Placental epithelial cell (primary cell): ENCODE data around the gene IFFO2.

GRCh38 chr1:18914847-18915331 lies 12.5 kb upstream of the ALDH4A1 start:
- CAGE, long polyA plus RNA, result no peak

DNA sequence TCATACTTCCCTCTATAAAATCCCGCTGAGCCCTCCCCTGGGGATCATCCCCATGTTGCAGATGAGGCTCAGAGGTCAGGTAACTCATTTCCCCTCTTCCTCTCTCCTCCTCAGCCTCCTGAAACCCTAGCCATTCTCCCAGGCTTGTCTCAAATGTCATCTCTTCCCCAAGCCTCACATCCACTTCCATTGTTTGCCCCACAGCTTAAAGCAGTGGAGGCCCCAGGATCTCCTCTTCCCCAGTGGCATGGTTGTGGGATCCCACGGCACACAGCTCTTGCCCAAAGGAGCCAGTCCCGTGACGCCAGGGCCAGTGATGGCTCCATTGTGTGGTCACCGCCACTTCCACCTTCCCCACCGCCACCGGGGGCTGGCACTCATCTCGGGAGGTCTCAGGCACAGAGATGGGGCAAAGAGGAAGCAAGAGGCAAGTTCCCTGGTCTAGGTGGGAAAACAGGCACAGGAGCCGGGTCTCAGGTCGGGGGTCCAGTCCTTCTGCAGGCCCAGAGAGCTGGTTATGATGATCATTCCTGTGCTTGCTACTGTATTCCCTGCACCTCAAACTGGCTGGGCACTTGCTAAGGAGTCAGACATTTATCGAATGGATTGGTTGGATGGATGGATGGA lies 22.9 kb upstream of the ALDH4A1 start:
- CAGE, long polyA plus RNA, result no peak

DNA sequence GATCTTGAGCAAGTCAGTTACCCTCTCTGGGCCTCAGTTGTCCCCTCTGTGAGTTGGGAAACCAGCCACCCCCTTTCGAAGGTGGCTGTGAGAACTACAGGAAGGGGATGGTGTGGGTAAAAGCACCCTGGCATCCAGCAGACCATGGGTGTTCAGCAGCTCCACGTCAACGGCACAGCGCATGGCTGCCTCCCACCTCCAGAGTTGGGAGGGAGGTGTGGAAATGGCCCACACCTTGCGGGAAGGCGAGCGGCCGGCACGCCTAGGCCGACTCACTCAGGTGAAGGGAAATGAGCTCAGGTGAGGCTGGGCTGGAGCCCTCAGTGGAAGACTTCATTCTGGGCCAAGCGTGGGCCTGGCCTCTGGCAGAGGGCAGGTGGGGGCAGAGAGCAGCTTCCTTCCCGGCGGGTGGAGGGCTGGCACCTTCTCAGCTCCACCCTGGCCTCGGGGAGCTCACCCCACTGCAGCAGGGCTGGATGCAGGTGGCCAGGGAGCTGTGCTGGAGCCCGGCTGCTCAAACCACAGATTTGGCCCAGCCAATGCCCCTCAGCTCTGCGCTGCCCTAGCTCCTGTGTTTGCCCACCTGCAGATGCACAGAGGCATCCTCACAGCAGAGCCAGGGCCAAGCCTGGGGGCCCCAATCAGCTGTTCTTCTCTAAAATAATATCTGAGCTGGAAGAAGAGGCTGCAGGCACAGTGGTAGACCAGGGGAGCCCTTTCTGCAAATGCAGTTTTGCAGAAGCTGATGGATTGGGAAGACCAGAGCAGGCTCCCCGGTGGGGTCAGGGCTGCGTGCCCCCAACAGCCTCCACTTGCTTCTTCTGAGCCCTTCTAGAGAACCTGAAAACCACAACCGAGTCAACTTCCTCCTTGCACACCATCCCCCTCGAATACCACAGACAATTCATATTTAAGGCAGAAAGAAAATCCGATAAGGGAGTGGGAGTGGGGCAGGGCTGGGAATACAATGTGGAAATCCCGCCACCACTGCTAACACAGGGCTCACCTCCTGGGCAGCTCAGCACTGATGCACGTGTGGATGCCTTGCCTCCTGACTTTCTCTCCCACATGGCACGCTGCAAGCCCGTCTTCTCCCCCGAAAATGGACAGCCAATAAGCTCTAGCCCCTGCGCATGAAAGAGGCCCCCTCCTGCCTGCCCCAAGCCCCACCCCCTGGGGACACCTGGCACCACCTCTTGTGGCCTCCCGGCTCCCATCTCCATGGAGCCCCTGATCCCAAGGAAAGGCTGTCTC lies 25.1 kb upstream of the ALDH4A1 start:
- CAGE, long polyA plus RNA, result no peak

DNA sequence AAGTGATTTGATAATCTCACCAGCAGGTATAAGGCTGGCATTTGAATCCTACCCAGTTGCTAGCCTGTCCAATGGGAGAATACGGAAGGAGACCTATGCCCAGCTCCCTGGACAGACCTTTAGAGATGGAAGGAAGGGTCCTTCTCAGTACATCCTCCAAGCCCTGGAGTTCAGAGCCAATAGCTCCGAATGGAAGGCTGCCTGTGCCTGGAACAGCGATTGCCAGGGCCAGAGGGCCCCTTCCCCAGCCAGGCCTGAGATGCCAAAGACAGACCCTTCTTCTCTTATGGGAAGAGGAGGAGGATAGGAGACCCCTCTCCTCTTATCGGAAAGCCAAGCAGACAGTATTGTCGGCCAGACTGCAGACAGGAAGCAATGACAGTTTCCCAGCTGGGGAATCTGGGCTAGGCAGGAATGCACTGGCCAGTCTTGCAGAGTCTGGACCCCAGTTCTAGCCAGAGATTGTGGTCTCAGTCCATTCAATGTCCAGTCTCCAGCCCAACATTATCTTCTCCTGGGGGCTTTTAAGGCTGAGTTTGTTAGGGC lies 2.0 kb downstream of the IFFO2 start:
- CAGE, long polyA plus RNA, result no peak

DNA sequence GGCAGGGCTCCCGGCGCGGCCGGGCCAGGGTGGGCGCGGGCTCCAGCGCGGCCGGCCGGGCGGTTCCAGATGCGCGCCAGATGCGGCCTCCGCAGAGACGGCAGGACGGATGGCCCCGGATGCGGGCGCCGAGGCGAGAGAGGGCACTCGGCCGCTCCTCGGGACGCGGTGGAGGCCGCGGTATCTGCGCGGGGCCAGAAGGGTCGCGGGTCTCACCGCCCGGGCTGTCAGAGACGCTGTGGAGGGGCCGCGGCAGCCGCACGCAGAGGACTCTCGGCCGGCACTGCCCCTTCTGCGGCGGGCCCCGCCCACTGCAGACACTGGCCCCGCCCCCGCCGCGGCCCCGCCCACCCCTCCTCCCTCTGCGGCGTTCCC lies at the start of gene IFFO2:
Gene IFFO2, minus strand, starts transcription at position 285 of the 375 bp plus-strand sequence.
- CAGE, long polyA plus RNA, result no peak

DNA sequence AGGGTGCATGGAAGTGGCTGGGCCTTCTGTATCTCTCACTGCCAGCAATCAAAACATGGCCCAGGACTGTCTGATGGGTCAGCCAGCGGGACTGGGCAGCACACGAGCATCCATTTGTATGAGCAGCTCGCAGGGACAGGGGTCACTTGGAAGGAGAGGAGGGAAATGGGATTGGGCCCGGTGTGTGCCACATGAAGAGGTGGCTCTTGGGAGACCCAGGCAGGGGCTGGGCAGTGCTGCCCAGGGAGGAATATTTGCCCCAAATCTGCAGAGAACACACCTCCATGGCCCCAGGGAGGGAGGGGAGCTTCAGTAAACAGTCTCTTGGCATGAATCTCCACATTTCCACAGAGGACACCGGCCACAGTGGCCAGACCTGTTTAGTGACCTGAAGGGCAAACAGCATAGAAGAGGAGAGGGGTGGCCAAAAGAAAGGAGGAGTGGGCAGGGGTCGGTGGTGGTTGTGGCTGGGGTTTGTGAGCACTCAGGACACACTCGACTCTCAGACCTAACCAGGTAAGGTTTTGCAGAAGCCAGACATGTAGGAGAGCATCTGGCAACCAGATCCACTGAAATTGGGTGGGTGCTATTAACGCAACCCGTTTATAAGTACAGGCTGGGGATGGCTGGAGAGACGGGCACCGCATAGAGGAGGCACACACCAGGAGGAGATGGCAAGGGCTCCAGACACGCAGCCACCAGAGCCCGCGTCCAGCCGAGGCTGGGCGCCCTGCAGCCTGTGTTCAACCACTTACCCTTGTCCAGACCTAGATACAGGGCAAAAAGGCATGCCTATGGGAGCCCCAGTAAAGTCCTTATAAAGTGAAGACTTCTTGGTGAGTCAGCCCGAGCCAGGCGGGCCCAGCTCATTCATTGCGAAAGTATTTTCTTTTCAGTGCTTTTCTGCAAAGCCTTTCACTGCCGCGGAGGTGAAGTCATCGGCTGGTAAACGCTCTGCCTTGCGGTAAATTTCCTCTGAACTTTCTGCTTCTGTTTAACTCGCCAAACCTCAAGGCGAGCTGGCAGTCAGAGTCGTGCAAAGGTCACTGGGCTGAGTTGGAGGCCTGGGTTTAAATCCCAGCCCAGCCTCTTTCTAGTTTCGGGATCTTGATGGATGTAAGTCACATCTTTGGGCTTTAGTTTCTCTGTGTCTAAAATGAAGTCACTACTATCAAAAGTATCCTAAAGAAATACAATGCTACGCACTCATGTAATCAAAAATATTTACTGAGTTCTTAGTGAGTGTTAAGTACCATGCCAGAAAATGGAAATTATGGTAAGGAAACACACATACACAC lies 54.3 kb upstream of the IFFO2 start:
- CAGE, long polyA plus RNA, result no peak

- CAGE, long polyA plus RNA, result no peak
These were observed 110.7 kb upstream of the IFFO2 start for GRCh38 chr1:19066779-19067952.

DNA sequence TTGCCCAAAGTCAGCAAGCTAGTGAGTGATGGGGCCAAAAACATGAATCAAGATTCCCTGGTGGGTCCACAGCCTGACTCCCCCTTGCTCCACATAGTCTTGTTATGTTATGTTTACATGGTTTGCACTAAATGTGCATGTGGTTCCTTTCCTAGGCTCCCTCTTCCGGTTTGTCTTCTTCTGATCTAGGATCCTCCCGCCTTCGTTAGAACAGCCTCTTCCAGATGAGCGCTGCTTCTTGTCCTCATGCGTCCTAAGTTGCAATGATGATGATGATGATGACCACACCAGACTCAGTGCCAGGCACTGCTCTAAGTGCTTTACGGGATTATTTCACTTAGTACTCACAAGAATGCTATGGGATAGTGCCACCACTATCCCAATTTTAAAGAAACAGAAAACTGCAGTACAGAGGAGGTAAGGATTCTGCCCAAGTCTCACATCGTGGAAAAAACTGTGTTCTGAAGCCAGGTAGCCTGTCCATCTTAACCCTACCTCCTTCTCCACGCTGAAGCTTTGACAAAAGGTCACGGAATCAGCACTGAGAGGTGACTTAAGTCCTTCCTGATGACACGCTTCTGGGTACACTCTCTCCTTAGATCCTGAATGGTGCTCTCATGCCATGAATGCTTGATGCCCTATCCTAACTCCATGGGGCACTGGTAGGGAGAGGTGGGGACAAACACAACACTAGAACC lies 125.6 kb upstream of the IFFO2 start:
- CAGE, long polyA plus RNA, result no peak

GRCh38 chr1:19088390-19089377 lies 121.4 kb downstream of the UBR4 start:
- CAGE, long polyA plus RNA, result no peak

DNA sequence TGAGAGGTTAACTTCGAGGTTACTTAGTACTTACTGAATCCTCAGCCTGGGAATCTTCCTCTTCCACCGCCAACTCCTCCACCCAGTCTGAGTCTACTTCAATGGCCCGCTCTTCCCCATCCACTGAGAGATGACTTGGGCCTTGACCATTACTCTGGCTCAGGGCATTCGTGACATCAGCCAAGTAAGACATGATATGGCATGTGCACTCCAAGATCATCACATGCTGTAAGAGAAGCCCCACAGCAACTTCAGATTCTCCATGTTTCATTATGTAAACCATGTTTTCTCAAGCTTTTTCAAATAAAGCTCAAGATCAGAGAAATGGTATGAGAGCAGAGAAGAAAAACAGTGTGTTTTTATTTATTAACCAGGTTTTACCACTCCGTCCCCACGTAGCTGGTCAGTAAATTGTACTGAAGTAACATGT lies 47.7 kb downstream of the UBR4 start:
- CAGE, long polyA plus RNA, result no peak

DNA sequence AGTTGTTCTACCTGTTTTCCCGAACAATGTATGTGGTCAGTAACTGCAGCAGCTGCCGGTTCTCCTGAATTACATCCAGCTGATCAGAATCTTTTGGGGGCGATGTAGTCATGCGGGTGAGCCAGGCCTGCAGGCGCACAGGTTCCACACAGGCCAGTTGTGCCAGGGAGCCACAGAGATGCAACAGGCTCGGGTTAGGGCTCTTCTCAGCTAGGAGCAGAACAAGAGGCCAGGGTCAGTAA lies 45.4 kb downstream of the UBR4 start:
- CAGE, long polyA plus RNA, result no peak

- CAGE, long polyA plus RNA, result no peak
These were observed 29.4 kb downstream of the UBR4 start for GRCh38 chr1:19180689-19181123.

DNA sequence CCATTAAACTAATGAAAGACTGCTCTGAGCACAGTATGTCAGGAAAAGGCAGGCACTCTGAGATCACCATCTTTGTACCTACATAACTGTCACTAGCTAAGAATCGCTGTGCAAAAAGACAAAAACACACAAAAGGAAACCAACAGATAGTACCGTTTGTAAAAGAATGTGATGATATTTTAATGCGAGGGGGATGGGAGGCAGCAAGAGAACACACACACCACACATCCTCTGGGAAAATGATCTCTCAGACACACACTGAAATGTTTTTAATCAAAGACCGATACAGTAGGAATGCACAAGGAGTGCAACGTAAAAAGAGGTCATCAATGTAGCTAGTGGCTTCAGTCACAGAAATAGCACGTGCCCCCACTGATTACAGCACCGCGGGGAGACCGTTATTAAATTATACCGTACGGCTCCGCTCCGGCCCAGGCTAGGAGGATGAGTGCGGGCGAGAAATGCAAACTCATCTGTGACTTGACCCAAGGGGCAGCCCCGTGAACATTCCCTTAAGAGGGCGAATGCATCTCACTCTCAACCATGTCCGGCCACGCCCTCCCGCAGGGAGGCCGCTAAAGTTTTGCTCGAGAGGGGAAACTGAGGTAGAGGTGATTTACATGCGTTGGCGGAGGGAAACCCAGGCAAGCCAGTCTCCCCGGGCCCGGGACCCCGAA lies 655 bp downstream of the UBR4 start:
- CAGE, long polyA plus RNA, result no peak

- CAGE, long polyA plus RNA, result no peak
These were observed 18.5 kb downstream of the EMC1 start for GRCh38 chr1:19232479-19233665.

GRCh38 chr1:19285244-19285472 lies 3.4 kb downstream of the AKR7A3 start:
- CAGE, long polyA plus RNA, result no peak

DNA sequence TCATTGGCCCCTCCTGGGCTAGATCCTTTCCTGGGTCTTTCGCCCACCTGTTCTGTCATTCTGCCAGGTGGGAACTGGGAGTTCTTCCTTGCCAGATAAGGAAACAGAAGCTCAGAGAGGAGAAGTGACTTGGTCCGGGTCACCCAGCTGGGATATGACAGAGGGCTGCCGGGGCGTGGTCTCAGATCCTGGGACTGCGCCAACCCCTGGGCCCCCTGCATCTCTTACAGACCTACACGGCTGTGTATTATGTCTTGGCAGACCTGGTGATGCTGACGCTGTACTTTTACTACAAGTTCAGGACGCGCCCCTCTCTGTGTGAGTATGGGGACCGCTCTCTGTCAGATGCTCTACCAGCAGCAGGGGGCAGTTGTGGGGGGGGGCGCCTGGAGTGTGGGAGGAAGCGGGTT lies 13.1 kb downstream of the SLC66A1 start:
- CAGE, long polyA plus RNA, result no peak

DNA sequence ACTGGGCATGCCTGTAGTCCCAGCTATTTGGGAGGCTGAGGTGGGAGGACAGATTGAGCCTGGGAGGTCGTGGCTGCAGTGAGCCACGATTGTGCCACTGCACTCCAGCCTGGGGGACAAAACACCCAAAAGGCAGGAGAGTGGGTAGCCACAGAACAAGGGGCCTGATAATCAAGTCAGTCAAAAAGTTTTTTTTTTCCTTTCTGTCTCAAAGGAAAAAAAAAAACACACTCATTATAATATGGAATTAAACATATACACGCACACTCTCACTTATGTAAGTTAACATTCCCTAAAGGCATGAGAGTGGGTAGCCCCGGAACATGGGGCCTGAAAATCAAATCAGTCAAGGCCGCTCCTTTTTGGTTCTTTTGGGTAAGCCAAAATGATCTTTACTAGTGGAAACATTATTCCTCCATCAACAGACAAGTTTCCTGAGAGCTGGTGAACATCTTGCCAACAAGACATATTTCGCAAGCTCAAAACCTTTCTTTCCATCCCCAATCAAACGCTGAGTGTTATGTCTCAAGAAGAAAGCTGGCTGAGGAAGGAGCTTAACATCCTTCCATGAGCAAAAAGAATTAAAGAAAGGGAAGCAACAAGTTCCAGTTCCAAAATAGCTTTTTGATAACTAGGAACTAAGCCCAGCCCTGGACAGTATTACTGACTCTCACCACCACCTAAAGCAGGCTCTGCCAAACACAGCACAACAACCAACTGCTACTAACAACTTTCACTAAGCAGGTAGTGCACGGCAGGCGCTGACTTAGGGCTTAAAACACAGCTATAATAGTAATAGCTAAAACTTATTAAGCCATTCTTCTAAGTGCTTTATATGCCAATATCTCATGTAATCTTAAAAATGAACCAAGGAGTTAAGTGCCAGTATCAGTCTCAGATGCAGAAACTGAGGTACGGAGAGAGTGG lies 50.3 kb downstream of the CAPZB start:
- CAGE, long polyA plus RNA, result no peak

- CAGE, long polyA plus RNA, result no peak
These were observed 1.4 kb downstream of the CAPZB start for GRCh38 chr1:19483870-19484348.

- CAGE, long polyA plus RNA, result no peak
These were observed 19.6 kb upstream of the CAPZB start for GRCh38 chr1:19504902-19505286.

GRCh38 chr1:19592921-19593291 lies 3.9 kb upstream of the MICOS10 start:
- CAGE, long polyA plus RNA, result no peak